IMR-90 (cell line): ENCODE measurements around a stretch of chr3.

- RRBS, result 36% methylated on average over 9 of the region's 24 CpGs
CAGE:
- cytosol, long polyA plus RNA, result no peak
- long polyA plus RNA, result no peak
- nucleus, long polyA plus RNA, result no peak
Observed at GRCh38 chr3:123799304-123800526, 84.4 kb downstream of the MYLK start.

DNA sequence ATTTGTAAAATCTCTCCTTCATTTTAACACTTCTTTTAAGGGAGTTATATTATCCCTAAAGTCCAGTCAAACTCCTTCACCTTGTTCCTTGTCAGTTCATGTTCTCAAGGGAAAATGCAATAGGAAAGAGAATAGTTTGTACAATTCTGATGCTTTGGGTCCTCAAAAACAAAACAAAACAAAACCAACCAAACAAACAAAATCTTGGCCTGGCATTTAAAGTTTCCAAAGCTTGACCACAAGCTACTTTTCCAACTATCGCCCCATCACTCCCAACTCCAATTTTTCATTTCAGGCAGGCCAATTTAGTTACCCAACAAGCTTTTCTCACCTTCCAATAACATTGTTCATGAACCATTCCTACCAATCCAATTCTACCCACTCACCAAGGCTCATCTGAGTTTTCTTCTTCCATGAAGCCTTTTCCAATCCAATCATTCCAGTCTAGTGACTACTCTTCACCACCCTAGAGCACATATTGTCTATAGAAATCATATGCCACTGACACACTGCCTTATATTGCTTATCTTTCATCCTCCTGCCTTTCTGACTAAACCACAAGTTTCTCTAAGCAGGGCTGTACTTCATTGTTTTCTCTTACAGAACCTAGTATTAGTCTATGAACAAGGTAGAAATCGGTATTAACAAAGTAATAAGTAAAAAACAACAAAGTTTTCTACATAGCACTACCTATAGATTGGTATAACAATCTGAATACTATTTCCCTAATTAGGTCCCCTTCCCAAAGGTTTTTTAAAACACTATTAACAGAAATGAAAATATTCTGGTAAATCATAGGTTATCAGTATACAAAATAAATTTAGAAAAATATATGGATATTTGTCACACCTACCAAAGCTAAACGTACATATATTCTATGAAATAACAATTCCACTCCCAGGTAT, 11.4 kb downstream of the CCDC14 start:
- RRBS, result no CpG with 5 or more reads among the region's 3 CpGs
CAGE:
- cytosol, long polyA plus RNA, result no peak
- long polyA plus RNA, result no peak
- nucleus, long polyA plus RNA, result start-site peak on the minus strand centred at position 322 of the sequence, 131 bp wide, 244 and 95 reads in 2 replicates

- RRBS, result no CpG with 5 or more reads among the region's 25 CpGs
CAGE:
- cytosol, long polyA plus RNA, result no peak
- long polyA plus RNA, result no peak
- nucleus, long polyA plus RNA, result no peak
Observed at GRCh38 chr3:124780300-124781522, 50.5 kb downstream of the UMPS start.

- RRBS, result no CpG with 5 or more reads among the region's 5 CpGs
CAGE:
- cytosol, long polyA plus RNA, result no peak
- long polyA plus RNA, result no peak
- nucleus, long polyA plus RNA, result no peak
Observed at GRCh38 chr3:124812345-124812643, 74.9 kb downstream of the ITGB5 start.

GRCh38 chr3:124826555-124827054, 60.6 kb downstream of the ITGB5 start:
- RRBS, result no CpG with 5 or more reads among the region's 4 CpGs
CAGE:
- cytosol, long polyA plus RNA, result no peak
- long polyA plus RNA, result no peak
- nucleus, long polyA plus RNA, result no peak

- RRBS, result no CpG with 5 or more reads among the region's 6 CpGs
CAGE:
- cytosol, long polyA plus RNA, result no peak
- long polyA plus RNA, result no peak
- nucleus, long polyA plus RNA, result no peak
Observed at GRCh38 chr3:124837543-124838383, 49.4 kb downstream of the ITGB5 start.

DNA sequence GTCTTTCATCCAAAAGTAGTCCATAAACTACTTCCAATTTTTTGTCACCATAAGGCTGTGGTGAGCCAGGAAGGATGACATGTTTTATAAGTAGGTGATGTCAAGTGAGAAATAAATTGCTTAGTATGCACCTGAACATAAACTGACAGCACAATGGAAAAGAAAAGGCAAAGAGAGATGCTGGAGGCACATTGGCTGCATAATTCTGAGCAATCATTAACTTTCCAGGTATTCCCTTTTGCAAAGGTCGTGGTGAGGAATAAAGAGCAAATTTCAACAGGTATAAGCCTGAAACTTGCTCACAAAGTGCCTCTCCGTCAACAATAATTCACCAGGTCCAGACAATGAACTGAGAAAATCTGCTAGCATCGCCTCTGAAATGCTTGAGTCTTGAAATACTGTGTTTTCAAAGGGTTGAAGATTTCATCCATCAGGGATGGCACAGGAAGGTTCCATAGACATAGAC, 48.2 kb downstream of the ITGB5 start:
- RRBS, result no CpG with 5 or more reads among the region's 3 CpGs
CAGE:
- cytosol, long polyA plus RNA, result no peak
- long polyA plus RNA, result no peak
- nucleus, long polyA plus RNA, result no peak

DNA sequence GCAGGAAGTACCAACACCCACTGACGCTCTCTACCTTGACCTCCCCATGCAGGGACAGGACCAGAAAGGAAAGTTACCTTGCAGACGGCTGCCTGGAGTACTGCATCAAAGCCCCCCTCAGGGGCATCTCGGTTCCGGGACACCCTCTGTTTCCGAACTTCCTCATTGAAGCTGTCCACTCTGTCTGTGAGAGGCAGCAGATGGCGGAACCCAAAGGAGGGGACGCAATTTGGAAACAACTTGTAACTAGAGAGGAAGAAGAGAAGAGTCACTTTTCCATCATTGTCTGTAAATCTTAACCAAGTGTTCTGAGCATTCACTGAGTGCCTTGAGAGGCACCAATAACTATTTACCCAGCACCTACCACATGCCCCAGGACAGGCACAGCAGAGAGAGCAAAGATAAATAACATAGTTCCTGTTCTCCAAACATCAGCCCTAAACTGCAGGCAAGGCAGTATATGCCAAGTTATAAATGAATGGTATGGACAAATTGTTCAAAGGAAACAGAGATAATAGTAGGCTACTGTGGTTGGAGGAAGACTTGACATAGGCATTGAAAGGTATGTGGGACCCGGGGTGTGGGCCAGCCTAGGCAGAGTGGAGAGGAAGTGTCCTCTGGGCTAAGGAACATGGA, 45.7 kb downstream of the ITGB5 start:
- RRBS, result no CpG with 5 or more reads among the region's 8 CpGs
CAGE:
- cytosol, long polyA plus RNA, result no peak
- long polyA plus RNA, result no peak
- nucleus, long polyA plus RNA, result no peak

- RRBS, result no CpG with 5 or more reads among the region's 3 CpGs
CAGE:
- cytosol, long polyA plus RNA, result no peak
- long polyA plus RNA, result no peak
- nucleus, long polyA plus RNA, result no peak
Observed at GRCh38 chr3:124876357-124876934, 10.7 kb downstream of the ITGB5 start.

DNA sequence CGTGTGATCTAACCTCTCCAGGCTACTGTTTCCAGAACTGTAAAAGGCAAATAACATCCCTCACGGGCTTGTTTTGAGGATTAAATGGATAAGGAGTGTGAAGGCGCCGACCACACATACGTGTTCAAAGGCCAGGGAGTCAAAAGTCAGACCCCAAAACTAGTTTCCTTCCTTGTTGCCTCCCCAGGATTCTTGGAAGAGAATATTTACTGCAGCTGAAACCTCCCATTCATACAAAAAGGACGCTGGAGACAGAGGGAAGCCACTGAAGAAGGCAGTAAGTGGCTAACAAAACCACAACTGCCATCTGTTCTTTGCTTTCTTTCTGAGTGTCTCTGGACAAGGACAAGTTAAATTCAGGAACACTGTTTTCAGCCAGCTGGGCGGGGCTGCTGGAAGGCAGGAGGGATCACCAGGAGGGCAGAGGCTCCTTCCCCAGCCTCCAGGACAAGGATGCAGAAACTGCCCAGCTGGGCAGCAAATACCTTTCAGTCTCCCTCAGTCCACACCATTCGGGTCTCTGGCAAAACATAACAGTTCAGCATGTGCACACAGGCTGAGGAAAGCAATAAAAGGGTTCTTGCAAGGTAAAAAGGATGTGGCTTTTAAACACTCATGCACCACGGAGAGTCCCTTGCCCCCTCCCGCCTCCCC, 4.2 kb downstream of the HEG1 start:
- RRBS, result no CpG with 5 or more reads among the region's 10 CpGs
CAGE:
- cytosol, long polyA plus RNA, result no peak
- long polyA plus RNA, result no peak
- nucleus, long polyA plus RNA, result no peak

GRCh38 chr3:125211548-125212273, 837 bp downstream of the SLC12A8 start:
- RRBS, result 15% methylated on average over 1 of the region's 16 CpGs
CAGE:
- cytosol, long polyA plus RNA, result no peak
- long polyA plus RNA, result no peak
- nucleus, long polyA plus RNA, result no peak

GRCh38 chr3:125367265-125368033, 7.7 kb downstream of the ZNF148 start:
- RRBS, result no CpG with 5 or more reads among the region's 5 CpGs
CAGE:
- cytosol, long polyA plus RNA, result no peak
- long polyA plus RNA, result no peak
- nucleus, long polyA plus RNA, result no peak

- RRBS, result no CpG with 5 or more reads among the region's 7 CpGs
CAGE:
- cytosol, long polyA plus RNA, result no peak
- long polyA plus RNA, result no peak
- nucleus, long polyA plus RNA, result no peak
Observed at GRCh38 chr3:125394373-125395103, 19.4 kb upstream of the ZNF148 start.

- RRBS, result no CpG with 5 or more reads among the region's 2 CpGs
CAGE:
- cytosol, long polyA plus RNA, result no peak
- long polyA plus RNA, result no peak
- nucleus, long polyA plus RNA, result no peak
Observed at GRCh38 chr3:125438023-125438222, 62.8 kb upstream of the ZNF148 start.

- RRBS, result no CpG with 5 or more reads among the region's 4 CpGs
CAGE:
- cytosol, long polyA plus RNA, result no peak
- long polyA plus RNA, result no peak
- nucleus, long polyA plus RNA, result no peak
Observed at GRCh38 chr3:125472422-125473256, 47.4 kb downstream of the SNX4 start.

- RRBS, result no CpG with 5 or more reads among the region's 2 CpGs
CAGE:
- cytosol, long polyA plus RNA, result no peak
- long polyA plus RNA, result no peak
- nucleus, long polyA plus RNA, result no peak
Observed at GRCh38 chr3:125547348-125547782, 27.4 kb upstream of the SNX4 start.

GRCh38 chr3:125602714-125602999, 7.4 kb upstream of the OSBPL11 start:
- RRBS, result no CpG with 5 or more reads among the region's 1 CpG
CAGE:
- cytosol, long polyA plus RNA, result no peak
- long polyA plus RNA, result no peak
- nucleus, long polyA plus RNA, result no peak

- RRBS, result no CpG with 5 or more reads among the region's 9 CpGs
CAGE:
- cytosol, long polyA plus RNA, result no peak
- long polyA plus RNA, result no peak
- nucleus, long polyA plus RNA, result no peak
Observed at GRCh38 chr3:125887587-125888362, 81.2 kb upstream of the ROPN1B start.

DNA sequence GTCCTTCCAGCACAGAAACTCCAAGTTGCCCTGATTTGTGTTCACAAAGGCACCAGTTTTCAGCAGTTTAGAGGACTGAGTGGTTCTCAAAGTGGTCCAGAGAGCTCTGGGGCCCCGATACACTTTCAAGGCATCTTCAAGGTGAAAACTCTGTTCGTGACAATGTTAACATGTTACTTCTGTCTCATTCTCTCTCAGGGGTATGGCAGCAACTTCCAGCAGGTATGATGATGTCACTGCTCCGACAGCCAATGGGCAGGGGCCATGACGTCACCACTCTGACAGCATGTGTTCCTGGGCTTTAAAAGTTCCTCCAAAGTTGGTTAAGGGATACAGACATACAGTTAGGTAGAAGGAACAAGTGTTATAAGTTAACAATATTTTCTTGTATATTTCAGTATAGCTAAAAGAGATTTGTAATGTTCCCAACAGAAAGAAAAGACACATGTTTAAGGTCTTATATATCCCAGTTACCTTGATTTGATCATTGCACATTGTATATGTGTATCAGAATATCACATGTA, 87.8 kb downstream of the KLF15 start:
- RRBS, result no CpG with 5 or more reads among the region's 4 CpGs
CAGE:
- cytosol, long polyA plus RNA, result no peak
- long polyA plus RNA, result no peak
- nucleus, long polyA plus RNA, result no peak

DNA sequence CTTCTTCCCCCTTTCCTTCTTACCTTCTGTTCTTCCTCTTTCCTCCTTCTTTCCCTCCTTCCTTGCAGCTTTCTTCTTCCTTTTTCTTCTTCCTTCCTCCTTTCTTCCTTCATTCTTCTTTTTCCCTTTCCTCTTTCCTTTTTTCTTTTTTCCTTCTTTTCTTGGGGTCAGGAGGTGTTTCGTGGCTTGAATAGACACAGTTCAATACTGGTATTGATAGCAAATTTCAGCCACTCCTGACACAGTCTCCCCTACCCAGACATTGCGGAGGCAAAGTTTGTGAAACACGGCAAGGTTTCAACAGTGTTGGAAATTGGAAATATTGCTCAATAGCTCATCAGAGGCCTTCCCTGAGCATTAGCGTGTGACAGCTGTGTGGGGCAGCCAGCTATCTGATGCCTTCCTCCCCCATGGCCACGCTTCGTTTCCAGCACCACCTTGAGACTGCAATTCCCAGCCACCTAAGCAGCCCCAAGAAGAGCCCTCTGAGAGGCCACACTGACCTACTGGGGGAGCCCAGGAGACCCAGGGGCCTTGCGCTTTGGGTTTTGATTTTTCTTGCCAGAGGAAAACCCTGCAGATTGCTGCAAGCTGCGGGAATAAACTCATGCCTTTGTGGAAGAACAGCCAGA, 82.2 kb downstream of the KLF15 start:
- RRBS, result no CpG with 5 or more reads among the region's 8 CpGs
CAGE:
- cytosol, long polyA plus RNA, result no peak
- long polyA plus RNA, result no peak
- nucleus, long polyA plus RNA, result no peak